Placental pericyte (primary cell): ENCODE measurements around a stretch of chr14.

- CAGE, long polyA plus RNA: no peak
Measured at GRCh38 chr14:69755683-69756222, 11.2 kb upstream of the SRSF5 start.

GRCh38 chr14:69772435-69772728 lies 5.4 kb downstream of the SRSF5 start:
- CAGE, long polyA plus RNA: no peak

DNA sequence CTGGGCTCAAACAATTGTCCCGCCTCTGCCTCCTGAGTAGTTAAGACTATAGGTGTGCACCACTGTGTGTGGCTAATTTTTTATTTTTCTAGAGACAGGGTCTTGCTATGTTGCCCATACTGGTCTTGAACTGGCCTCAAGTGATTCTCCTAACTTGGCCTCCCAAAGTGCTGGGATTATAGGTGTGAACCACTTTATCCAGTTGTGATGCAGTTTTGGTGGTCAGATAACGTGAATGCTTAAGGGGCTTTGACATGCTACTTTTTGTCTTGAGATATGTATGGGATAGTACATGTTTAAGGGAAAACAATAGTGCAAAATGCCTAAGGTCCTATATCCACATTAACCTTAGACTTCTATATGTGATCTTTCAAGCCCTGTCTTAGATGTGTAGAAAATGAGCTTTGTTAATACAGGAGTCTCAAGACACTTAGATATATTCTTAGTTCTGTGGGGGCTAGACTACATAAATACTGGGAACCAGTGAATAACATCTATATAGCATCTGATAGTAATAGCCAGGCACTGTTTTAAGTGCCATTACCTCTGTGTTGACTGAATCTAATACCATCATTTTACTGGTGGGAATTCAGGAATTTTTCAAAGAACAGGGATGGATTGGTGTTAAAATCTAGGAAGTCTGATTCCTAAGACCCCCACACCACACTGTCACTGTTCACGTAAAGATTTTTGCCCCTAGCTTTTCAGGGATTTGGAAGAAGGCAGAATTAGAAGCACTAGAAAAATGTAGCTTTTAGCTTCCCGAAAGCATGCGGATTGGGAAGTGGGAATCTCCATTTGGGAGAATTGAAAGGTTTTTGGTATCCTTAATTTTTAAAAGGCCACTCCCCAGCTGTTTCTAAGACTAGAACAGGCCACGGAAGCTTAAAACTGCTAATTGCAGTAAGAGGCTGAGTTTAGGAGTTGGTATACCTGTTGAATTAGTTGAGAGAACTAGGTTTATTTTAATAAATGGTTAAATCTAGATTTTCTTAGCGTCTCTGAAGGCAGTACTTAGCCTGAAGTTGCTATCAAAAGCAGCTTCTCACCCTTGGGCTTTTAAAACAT lies 6.1 kb downstream of the SRSF5 start:
- CAGE, long polyA plus RNA: no peak

- CAGE, long polyA plus RNA: no peak
Measured at GRCh38 chr14:69775494-69776583, 8.9 kb downstream of the SRSF5 start.

DNA sequence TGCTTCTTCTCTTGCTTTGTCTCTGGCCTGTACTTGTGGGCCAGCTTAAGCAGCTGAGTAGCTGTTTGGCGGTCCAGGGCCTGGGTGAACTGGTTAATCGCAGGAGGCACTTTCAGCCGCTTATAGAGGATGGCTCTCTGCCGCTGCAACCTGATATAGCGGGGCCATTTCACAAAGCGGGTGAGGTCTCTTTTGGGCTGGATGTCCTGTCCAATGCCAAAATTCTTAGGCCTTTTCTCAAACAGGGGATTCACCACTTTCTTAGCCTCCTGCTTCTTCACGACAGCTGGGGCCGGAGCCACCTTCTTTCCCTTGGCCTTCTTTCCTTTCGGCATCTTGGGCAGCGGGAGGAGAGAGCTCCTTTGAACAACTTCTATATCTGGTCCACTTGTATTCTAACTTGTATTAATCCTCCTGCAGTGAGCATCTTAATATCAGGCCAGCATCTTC lies 6.6 kb downstream of the SMOC1 start:
- CAGE, long polyA plus RNA: no peak

- CAGE, long polyA plus RNA: no peak
Measured at GRCh38 chr14:69975451-69976157, 96.4 kb downstream of the SMOC1 start.

DNA sequence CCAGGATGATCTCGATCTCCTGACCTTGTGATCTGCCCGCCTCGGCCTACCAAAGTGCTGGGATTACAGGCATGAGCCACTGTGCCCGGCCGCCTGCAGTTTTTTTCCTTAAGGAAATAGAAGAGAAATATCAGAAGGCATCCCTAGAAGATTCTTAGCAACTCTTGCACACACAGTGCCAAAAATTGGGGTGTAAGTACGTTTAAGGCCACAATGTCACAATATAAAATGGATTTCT lies 63.4 kb upstream of the SLC8A3 start:
- CAGE, long polyA plus RNA: no peak

DNA sequence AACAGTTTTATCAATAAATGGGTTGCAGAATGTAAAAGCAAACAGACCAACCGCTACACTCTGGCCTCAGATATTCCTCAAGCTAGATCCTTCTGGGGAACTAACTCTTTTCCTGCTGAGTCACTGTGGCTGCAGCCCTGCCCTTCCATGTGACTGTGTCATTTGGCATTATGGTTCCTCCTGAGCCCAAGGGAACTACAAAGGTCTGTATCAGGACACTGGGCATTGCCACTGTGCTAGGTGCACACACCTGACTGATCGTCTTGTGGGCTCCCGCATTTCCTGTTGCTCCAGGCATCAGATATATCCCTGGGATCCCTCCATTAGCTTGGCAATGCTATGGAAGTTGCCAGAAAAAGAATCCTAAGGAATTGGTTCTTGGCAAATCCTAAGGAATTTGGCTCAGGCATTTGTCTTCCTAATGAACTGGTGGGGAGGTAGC lies 56.7 kb downstream of the TTC9 start:
- CAGE, long polyA plus RNA: no peak

- CAGE, long polyA plus RNA: no peak
Measured at GRCh38 chr14:70780461-70781237, 28.7 kb downstream of the MAP3K9 start.

DNA sequence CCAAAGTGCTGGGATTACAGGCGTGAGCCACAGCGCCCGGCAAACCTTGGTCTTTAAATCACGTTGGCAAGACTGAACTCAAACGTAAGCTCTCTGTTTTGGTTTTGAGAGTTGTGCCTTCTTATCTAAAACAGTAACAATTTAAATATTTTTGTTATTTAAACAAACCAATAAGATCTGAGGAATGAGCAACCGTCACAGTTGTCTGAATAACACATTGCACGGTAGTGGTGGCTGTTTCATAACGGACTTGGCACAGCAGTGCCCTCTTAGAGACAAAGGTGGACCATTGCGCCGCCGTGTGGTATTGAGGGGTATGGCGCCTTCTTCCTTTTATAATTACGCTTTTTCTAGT lies 8.2 kb upstream of the MAP3K9 start:
- CAGE, long polyA plus RNA: no peak

GRCh38 chr14:70821538-70822468 lies 12.5 kb upstream of the MAP3K9 start:
- CAGE, long polyA plus RNA: no peak

GRCh38 chr14:70837965-70838549 lies 28.7 kb upstream of the MAP3K9 start:
- CAGE, long polyA plus RNA: no peak

- CAGE, long polyA plus RNA: no peak
Measured at GRCh38 chr14:70882880-70883599, 24.2 kb upstream of the PCNX1 start.

DNA sequence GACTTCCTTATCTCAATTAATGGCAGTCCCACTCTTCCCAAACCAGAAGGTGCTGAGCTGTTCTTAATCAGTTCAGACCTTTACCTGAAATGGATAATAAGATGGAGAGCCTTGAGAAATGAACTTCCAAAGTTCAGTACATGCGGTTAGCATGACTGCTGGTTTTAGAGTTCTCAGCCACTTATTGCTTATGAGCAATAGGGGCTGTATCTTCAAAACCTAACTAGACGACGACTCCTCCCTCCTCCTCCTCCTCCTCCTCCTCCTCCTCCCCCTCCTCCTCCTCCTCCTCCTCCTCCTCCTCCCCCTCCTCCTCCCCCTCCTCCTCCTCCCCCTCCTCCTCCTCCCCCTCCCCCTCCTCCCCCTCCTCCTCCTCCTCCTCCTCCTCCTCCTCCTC lies 2.5 kb downstream of the PCNX1 start:
- CAGE, long polyA plus RNA: no peak

DNA sequence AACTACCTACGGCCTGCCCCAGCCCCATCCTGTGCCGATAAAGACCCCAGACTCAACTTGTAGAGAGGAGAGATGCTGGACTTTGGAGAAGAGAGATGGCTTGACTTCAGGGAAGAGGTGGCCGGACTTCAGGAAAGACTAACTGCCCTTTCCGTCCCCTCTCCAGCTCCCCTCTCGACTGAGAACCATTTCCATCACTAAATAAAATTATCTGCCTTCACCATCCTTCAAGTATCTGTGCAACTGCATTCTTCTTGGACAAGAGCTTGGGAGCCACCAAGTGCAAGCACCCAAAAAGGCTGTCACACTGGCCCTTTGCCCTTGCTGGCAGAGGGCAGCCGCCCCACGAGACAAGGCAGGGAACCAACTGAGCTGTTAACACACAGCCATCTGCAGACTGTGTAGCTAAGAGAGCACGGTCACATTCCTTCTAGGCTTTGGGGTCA lies 198.8 kb upstream of the SIPA1L1 start:
- CAGE, long polyA plus RNA: no peak

- CAGE, long polyA plus RNA: no peak
Measured at GRCh38 chr14:71123353-71124005, 196.8 kb upstream of the SIPA1L1 start.

- CAGE, long polyA plus RNA: no peak
Measured at GRCh38 chr14:71439683-71440019, 119.4 kb downstream of the SIPA1L1 start.

DNA sequence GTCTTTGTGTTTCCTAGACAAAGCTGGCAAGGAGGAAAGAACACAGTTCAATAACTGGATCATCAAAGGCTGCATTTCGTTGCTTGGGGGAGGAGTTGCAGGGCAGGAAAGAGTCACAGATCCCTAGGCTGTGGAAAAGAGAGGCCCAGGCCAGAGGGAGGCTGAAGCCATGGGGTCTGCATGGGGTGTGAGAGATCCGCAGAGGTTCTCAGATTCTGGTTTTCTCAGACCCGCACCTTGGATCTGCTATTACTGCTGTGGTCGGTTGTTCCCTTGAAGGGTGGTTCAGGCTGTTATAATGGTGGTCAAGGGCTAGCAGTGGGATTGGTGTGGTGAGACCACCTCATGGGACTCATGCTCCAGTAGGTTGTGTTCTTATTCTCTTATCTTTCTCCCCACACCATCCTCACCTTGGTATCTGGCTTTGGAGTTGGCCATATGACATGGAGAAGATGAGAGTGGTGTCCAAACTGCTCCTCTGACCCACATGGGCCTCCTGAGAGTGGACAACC lies 364.8 kb downstream of the DPF3 start:
- CAGE, long polyA plus RNA: no peak

DNA sequence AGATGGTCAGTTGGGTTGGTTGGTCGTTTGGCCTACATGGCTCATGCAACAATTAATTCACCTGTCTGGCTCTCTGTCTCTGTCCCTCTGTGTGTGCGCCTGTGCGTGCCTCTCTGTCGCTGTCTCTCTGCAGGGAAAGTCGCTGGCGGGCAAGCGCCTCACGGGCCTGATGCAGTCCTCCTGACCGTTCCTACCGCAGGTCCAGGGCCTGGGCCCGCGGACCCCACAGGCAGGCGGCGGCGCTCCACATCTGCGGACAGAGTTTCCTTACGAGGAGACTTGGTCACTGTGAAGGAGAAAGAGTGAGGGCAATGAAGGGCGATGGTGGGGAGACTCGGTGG lies 331.6 kb downstream of the DPF3 start:
- CAGE, long polyA plus RNA: no peak

- CAGE, long polyA plus RNA: no peak
Measured at GRCh38 chr14:72568577-72569053, 325.3 kb downstream of the DPF3 start.